Progenitor cell of endocrine pancreas (in vitro differentiated cells): ENCODE measurements around a stretch of chr1.

DNA sequence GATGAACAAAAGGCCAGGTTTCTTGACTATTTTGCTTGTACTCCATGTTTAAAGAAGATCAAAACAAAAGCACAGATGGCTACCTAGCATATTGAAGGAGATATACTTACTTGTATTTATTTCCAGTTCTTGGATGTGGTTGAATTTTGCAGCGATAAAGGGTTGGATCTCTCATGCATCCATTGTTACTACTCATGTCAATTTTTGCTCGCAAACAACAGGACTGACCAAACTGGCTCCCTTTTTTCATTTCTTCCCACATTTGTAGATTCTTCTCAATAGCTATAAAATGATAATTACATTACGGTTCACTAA lies 24.1 kb downstream of the EPRS1 start:
- PRO-cap, result no peak

GRCh38 chr1:220300336-220300838 lies 28.1 kb upstream of the RAB3GAP2 start:
- PRO-cap, result no peak

DNA sequence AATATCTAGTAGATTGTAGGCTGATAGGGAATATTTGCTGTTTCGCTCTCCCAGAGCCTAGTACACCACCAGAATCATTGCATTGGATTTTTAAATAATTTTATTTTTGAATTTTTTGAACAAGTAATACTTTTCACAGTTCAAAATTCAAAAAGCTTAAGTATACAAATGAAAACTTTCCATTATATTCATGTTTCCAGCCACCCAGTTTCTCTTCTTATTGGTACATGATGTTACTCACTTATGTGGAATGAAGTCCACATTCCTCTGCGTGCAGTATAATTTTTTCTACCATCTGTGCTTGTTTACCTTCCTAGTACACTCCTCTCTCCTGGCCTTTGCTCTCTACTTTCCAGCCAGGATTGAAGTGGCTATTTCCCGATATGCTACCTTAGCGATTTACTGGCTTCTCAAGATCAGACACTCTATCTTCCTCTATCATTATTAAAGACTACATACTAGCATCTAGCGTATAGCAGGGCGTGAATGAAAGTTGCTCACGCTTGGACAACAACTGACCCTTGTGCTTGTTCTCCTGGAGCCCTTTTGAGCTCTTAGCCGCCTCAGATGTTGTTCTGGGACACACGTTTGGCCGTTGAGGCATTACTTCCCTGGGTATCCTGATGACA lies 13.6 kb upstream of the MTARC2 start:
- PRO-cap, result no peak

- PRO-cap, result no peak
These were observed 16.5 kb upstream of the MTARC1 start for GRCh38 chr1:220770241-220770683.

DNA sequence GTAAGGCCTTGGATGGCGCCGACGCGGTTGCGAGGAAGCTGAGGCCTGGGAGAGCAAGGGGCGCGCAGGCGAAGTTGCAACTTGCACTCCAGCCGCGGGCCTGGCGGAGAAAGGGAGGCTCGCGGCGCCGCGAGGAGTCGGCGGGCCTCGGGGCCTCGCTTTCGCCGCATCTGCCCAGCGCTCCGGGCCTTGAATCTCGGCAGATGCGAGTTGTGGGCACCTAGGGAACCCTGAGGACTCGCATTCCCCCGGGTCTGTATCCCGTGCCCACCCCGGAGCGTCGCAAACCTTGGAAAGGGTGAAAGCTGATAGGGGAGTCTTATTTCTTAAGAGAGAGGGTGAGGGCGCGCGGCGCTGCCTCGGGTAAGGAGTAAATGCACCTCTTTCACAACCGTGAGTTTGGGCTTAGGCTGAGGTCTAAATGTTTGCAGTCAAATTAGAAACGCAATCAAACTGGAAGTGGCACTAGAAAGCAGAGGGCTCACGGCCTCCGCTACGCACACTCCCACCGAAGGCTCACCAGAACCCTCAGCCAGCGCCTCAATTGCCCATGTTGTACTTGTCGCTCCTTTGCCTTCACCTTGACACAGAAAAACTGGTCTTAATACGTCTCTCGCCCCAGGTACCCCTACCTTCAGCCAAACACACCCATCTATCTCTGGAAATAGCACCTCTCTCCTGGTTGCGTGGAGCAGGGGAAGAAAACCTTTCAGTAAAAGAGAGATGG lies 1.9 kb upstream of the HLX start:
- PRO-cap, result no peak

DNA sequence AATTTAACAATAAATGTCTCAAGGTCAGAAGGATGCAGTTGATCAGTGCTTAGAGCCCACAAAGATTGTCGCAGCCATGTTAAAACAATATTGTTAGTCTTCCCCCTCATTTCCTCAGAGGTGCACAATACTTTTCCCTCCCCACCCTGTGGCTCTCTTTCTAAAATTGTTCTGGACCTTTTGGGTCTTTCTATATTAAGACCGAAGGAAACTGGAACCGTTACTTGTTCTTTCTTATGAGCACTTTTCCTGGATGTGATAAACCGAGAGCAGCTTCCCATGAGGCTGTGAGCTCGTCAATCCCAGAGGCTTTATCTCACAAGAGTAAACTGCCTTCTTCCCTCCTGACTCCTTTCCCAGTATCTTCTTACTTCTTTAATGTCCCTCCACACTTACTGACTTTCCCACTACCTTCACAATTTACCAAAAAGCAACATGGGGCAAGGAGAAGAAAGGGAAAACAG lies 333.8 kb downstream of the HLX start:
- PRO-cap, result no peak

GRCh38 chr1:222026285-222026782 lies 284.4 kb upstream of the DUSP10 start:
- PRO-cap, result no peak

DNA sequence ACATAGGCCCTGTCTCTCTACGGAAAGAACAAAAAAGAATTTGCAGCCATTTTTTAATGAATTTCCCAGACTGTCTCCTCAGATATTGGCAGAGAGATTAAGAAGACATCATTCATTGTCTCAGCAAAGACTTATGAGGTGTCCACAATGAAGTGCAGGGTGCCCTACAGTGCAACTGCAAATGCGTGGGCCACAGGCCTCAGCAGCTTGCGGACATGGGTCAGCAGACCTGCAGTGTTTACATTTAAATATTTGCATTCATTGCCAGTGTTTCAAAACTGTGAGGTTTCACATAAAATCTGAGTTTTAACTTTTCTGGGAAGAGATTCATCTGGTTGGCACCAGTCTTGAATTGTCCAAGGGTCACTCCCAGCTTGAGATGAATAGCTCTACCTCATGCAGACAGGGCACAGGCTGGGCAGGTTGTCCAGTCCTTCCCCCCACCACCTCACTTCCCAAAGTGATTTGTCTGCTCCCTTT lies 286.8 kb upstream of the DUSP10 start:
- PRO-cap, result no peak

DNA sequence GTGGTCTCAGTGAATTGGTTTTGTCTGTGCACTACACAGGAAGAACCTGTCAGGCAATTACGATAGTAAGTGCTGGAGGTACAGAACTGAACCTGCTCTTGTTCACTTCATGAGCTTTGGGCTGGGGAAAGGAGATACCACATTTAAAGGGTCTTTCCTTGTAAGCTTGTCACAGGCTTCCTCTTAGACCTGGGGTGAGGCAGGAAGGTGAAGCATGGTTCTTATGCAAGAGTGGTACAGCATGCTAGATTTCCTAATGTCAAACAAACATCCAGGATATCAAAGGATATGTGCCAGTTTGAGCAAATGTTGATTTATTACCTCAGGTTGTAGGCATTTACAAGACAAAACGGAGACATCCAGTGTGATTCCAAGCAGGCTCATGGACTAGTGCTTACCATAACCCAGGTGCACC lies 25.9 kb downstream of the HHIPL2 start:
- PRO-cap, result no peak

DNA sequence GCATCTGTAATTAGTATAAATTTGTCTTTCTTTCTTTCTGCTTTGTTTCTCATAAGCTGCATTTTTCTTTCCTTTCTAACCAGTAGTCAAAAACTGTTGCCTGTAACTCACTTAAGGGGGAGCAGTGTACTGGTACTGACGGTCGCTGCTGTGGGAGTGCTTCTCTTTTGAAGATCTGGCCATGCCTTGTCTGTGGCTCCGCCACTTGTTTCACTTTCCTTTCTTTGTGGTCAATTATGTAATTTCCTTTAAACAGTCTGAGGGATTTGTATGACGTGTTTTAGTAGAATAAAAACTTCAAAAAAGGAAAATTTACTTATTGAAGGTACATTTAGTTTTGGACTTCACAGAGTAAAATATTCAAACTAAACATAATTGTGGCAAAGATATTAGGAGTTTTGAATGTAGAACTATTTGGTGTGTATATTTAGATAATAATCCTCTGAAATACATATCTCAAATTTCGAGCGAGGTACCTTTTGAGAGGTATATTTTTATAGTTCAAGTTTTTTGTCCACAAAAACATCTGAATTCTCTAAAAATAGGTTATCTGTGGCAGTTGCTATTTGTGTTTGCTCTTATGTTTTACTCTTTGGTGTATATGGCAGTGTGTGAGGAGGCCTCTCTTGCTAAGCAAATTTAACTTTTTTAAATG lies 37.1 kb downstream of the MIA3 start:
- PRO-cap, result no peak

DNA sequence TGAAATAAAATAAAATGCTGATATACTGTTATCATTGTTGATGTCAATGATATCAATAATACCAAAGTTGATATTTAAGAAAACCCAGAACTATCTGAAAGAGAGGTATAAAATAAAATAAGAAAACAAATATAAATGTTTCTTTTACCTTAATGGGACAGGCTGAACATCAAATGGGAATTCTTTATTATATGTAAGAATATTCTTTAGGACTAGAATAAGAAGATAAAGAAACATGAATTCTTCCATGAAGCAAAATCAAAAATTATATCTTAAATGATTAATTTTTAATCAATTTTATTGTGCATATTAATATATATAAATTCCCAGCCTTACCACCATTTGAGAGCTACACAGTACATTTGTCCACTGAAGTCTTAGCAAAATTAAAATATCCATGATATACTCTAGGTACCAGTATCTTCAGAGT lies 24.8 kb downstream of the AIDA start:
- PRO-cap, result no peak

DNA sequence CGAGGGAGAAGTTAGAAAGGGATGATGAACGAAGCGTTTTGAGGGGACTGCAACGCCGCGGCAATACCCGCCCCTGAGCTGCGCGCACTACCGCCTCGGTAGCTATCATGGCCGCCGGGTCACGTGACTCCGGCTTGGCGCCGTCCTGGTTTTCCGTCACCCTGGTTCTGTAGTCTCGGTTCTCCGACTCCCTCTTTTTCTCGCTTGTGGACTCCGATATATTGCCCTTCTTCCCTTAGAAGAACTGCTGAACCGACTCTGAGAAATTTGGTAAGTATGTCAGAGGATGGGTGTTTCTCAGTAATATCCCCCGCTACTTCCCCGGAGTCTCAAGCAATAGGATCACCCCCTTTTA lies 286 bp downstream of the BROX start:
- PRO-cap, result no peak

DNA sequence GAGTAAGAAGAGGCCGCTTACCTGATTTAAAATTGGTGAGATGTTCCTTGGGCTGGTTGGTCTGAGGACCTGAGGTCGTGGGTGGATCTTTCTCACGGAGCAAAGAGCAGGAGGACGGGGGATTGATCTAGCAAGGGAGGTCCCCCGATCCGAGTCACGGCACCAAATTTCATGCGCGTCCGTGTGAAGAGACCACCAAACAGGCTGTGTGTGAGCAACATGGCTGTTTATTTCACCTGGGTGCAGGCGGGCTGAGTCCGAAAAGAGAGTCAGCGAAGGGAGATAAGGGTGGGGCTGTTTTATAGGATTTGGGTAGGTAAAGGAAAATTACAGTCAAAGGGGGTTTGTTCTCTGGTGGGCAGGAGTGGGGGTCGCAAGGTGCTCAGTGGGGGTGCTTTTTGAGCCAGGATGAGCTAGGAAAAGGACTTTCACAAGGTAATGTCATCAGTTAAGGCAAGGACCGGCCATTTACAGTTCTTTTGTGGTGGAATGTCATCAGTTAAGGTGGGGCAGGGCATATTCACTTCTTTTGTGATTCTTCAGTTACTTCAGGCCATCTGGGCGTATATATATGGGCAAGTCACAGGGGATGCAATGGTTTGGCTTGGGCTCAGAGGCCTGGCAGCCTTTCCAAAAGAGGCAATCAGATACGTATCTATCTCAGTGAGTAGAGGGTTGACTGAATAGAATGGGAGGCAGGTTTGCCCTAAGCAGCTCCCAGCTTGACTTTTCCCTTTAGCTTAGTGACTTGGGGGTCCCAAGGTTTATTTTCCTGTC lies 113.3 kb downstream of the TLR5 start:
- PRO-cap, result no peak

GRCh38 chr1:223177736-223178357 lies 34.8 kb upstream of the TLR5 start:
- PRO-cap, result no peak

DNA sequence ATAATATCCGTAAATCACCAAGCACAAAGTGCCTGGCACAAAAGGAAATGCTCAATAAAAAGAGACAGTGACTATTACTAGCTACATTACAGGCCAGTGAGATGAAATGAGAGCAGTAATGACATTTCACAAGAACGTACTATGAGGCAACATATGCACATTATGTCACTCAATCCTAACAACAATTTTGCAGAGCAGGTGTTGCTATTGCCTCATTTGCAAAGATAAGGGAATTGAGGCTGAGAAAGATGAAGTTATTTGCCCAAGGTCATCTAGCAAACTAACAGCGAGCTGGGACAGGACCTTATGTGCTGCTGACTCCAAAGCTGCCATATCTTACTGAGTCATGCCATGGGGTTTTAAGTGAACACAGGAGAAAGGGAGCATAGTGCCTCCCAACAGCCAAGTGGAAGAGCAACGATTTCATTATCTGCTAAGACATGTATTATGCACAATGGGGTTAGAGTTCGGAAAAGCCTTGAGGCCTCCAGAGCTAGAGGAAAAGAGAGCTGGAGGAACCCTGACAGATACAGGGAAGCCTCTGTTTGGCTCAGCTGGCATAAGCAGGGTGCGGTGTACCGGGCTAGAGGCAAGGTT lies 107.3 kb upstream of the TLR5 start:
- PRO-cap, result no peak

DNA sequence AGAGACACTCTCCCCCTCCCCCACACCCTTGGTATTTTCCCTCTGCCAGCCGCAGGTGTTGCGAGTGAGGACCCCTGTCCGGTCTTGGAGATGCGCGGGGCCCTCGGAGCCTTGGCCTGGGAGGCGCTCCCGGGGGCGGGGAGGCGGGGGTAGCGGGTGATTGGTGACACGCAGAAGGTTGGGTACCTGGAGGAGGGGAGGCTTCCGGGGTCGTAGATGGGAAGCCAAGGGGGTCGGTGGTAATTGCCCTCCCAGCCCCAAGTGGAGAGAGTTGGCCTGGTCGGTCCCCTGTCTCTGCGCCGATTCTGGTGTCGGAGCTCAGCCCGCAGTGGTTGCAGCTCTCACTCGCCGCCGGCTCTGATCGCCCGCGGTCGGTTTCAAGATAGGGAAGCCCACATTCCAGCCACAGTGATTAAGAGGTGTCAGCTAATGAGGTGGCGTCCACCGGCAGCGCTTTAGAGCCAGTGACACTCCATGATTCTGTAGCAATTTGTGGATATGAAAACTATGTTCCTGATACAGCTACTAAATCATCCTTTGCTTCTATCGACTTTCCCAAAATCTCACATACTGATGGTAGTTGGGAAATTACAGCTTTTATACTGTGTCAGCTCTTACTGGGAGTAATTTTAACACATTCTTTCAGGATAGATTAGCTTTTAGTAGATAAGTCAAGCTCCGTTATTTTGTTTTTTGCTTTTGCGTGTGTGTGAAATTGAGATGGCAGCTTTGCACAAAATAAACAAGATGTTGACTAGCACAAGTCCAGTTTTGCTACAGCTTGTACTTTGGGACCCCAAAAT lies 1.1 kb upstream of the SUSD4 start:
- PRO-cap, result no peak

DNA sequence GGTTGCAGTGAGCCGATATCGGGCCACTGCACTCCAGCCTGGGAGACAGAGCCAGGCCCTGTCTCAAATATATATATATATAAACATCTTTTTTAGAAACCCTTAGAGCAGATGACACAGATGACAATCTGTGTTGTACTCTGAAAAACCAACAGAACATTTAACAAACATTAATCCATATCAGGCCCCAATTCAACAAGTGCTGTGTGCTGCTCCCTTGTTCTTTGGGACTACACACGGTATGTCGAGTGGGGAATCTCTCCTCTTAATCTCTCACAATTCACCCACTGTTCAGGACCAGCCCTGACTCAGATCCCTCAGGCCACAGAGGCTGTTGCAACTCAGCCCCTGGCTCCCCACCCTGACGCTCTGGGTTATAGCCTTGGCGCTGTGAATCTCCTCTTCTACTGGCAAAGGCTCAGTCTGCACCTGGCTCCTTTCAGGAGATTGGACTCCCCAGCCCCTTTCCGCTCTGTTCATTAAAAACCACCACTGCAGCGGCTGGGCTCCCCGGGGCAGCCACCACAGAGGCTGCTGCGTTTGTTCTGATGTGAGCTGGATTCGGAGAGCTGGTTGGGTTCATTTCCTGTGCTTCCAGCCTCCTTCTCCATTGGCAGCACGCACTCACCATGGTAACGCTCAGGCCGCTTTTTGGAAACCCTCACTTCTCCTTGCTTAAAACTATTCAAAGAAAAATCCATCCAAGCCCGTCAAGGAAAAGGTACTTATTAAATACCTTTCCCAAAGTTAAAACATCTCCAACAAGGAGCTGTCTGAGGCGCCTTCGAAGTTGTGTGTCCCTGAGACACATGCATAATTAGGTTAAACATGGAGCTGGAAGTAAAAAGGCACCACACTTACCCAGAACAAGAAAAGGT lies 13.0 kb downstream of the CAPN8 start:
- PRO-cap, result no peak

DNA sequence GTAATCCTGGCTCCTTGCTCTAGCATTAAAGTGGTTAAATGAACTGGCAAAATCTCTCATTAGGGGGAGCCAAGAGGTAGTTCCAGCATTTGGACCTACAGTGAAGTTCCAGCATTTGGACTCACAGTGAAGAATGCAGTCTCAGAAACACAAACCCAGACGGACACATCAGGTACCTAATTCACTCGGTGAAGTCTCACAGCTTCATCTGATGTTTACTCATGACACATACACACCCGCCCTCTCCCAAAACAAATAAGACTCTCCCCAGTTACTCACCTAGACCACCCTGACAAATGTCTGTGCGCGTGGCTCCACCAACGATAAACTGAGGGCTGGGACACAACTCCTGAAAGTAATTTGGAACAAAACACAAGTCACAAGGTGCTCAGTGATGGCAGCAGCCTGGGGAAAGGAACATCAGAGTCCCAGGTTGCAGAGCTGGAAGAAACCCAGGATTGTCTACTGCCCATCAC lies 11.4 kb downstream of the CAPN8 start:
- PRO-cap, result no peak

DNA sequence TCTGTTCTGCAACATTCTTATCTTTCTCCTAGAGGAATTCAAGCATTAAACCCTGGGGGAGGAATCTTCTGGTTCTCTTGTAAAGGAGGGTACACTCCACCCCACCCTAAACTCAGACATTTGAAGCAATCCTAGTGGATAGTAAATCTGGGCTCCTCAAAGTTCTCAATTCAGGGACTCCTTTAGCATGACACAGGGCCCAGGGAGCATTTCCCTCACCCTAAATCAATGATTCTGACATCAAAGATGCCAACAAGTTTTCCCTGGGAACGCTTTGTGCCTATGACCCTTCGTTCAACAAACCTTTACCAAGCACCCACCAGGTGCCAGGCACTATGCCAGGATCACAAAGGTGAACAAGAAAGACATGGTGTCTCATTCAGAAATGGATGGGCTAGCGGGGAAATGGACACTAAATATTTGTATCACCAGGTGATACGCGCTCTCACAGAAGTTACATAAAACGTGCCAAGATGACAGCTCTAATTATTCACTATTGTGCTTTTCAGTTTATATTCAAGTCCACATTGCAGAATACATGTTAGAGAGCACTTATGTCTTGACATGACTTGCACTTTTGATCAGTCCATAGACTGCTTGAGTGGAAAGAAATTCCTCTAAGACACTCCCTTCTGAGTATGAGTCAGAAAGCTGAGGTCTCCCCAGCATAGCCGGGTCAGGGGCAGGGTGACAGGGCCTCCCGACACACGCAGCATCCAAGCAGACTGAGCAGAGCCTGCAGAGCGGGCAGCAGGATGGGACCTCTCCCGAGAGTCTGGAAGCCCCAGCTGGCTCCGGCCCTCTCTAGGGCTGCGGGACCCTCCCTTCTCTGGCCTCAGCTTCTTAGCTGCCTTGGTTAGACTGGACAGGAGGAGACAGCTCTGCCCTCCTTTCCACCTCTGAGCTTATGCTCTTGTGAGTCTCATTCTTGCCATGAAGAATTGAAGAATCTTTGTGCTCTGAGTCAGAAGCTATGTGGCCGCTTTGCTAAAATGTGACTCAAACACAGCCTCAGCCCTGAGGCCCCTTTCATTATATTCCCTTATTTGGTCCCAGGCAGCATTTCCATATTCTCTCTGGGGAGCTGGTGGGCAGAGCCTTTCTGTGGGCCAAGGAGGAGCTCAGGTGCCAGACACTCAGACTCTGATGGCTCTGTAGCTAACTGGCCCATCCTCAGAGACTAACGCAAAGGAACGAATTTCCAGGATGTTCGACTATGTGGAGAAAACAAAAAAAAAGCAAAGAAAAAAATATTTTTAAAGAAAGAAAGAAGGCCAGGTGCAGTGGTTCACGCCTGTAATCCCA lies 11.4 kb upstream of the CAPN2 start:
- PRO-cap, result unidirectional peak, minus-strand start at position 917 of the sequence

GRCh38 chr1:223739381-223740498 lies 27.4 kb downstream of the CAPN2 start:
- PRO-cap, result no peak